Thyroid gland (tissue), 7 donors: ENCODE results near the gene CHODL.

DNA sequence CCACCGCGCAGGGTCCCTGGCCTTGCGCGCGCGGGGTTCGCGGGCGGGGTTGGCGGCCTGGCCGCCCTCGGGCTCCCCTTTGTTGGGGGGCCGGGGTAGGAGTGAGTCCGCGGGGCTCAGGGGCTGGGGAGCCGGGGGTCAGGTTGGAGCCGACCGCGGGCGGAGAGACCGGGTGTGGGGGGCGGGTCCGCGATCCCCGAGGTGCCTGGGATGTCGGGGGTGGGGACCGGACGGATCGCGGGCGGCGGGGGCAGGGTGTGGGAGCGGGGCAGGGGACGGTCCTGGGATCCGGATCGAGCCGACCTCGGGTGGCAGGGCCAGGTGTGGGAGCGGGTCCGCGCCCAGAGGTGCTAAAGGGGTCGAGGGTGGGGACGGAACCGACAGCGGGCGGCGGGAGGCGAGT, 4410.0 kb upstream of the TPTE start:
- PRO-cap, 2 experiments: no peak in any of the 2 experiments
- RAMPAGE, long total RNA, 5 experiments: no peak in any of the 5 experiments

- PRO-cap, 2 experiments: no peak in any of the 2 experiments
- RAMPAGE, long total RNA, 5 experiments: no peak in any of the 5 experiments
Measured at GRCh38 chr21:9042836-9043559, 1478.4 kb upstream of the TPTE start.

DNA sequence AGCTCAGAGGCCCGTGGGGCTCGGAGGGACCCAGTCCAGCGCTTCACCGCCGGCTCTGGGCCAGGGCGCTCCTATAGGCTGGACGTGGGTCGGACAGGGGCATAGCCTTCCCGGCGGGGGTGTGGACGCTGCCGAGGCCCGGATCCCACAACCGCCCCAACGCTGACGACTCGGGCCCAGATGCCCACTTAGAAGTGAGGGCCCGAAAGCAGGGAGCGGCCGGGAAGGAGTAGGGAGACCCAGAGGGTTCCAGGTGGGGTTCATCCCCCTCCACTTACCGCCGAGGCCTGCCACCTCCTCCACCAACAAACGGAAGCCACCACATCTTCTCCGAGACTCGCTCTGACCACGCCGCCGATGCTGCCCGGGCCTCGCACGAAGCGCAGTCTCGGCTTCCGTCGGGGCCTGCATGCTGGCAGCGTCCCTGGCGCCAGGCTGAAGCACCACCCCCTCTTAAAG, 179.0 kb upstream of the TPTE start:
- PRO-cap, 2 experiments: no peak in any of the 2 experiments
- RAMPAGE, long total RNA, 5 experiments: no peak in any of the 5 experiments

DNA sequence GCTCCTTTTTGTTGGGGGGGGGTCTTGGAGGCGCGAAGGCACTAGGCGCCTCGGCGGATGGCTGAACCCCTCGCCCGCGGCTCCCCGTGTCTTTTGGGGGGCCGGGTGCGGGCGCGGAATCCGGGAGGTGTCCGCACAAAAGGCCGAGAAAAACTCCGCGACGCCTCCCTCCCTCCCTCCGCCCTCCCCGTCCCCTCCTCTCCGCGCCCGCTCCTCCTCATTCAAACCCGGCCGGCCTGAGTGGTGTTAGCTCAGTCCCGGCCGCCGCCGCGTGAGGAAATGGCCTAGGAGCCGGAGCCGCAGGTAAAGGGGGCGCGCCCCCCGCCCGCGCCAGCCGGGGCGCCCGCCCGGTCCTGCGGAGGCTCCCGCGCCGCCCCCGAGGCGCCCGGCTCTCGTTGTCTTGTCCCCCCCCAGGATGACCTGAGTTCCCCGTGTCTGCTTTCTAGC, 382 bp downstream of the TPTE start:
- PRO-cap, 2 experiments: peak in 1 of 2 experiments; most common plus-strand start position 248 of the sequence (in 1)
- RAMPAGE, long total RNA, 5 experiments: no peak in any of the 5 experiments

DNA sequence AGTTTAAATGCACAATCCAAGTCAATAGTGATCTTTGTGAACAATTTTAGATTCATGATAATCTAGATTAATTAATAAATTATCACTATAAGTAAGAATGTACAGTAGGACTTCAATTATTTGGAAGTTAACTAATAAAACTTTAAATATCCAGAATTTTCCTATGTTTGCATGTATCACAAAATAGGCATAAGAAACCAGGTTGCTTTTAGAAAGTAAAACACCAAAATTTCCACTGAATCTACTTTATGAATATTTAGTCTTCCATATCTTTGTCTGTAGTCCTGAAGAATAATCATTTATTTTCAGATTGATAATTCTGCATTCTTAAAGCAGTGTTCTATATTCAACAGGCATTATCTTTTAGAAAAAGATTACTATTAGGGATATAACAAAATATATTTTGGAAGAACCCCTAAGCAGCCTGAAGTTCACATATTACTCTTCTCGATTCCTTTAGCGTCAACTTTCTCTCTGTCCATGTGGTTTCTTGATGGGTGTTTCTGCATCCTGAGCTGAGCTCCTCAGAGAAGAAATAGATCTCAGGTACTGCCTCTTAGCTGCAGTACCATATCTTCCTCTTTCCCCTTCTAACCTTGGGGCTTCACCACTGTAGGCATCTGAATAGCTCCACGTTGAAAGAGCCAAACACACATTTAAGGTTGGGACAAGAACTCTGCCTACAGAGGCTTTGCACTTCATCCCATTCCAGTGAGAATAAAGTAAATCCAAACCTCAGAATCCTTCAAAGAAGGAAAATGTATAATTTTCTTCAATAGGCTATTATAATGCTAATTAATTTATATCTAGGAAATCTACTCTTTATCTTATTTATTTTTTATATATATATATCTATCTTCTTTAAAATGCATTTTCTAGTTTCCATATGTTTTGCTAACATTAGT, 59.4 kb downstream of the SAMSN1 start:
- PRO-cap, 2 experiments: no peak in any of the 2 experiments
- RAMPAGE, long total RNA, 5 experiments: no peak in any of the 5 experiments

DNA sequence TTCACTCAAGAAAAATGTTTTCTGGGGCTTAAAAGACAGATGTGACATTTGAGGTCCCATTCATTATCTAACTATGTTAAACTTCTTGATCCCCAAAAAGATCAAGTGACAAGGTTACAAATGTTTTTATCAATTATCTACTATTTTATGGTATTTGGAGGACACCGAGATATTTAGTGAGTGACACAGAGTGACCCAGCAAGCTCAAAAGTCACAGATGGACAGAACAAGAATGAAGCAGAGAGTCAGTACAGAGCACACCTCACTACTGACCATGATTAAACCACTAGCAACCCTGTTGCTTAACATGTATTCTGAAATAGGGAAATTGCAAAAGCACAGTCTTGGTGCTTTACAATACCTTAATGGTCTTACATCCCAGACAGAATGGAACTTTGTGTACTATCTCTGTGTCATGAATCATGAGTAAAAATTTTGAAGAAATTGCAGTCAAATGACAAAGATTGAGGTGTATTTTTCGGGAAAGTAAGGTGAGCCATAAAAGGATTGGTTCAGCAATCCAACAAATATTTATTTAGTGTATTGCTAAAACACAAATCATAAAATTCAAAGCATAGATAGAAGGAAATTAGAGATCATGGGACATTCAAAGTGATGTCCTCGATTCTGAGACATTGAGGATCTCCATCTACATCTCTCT, 2.6 kb upstream of the SAMSN1 start:
- PRO-cap, 2 experiments: no peak in any of the 2 experiments
- RAMPAGE, long total RNA, 5 experiments: no peak in any of the 5 experiments

DNA sequence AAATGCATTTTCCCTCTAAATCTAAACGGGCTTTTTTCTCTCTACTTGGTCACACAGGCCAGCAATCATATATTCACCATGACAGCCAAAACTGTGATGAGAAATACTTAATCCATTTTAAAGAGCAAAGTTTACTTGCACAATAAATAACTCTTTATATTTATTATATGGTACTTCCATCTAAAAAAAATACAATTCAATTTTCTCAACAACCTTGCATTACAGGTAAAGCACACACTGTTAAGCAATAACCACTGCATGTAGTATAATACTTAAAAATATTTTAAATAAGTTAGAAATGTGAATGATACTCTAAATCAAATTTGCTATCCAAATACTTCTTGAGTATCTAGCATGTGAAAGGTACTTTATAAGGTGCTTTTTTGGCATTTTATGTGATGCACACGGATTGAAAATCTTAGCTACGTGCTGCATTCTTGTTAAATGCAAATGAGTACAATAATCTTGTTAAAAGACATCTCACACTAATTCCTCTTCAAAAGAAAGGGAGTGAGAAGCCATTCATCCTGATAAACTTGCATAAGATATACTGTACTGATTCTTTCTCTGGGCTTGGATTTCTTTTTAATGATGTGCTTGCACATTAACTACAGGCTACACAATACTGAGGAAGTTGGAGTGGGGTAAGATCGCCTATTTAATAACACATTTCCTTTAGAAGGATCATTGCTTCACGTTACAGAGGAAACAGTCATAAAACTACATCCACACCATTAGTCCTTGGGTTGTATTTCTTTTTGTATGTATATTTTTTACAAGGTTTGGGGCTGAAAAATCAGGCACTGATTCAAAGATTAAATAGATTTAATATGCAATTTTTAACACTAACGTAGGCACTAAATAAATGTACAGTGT, 36.8 kb downstream of the NRIP1 start:
- PRO-cap, 2 experiments: no peak in any of the 2 experiments
- RAMPAGE, long total RNA, 5 experiments: no peak in any of the 5 experiments

DNA sequence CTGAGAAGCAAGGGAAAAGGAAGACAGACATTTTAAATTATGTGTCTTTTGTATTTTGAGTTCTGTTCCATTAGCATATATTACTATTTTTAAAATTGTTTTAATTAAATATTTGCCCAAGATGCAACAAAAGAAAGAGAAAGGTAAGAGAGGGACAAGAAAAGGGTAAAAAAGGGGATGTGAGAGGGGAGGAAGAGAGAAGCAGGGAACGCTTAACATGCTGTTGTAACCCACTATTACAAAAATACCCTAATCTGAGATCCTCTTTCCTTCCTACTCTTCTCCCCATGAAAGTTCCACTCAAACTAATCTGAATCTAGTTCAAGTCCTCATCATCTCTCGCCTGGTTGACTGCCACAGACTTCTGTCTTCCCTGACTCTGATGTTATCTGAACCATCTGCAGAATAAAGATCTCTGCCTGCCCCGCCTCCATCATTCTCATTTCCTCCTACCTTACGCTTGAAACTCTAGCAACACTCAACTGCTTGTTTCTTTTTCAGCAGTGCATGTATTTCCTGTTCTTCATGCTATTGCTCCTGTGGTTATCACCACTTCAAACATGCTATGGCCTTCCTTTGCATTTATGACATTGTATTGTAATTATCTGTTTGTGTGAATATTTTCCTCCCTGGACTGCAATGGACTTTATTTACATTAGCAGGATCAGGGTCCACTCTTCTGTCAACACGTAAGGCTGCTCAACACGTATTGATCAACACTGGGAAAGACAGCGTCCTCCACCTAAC, 215.7 kb upstream of the USP25 start:
- PRO-cap, 2 experiments: peak in 1 of 2 experiments; most common minus-strand start position 381 of the sequence (in 1)
- RAMPAGE, long total RNA, 5 experiments: no peak in any of the 5 experiments

DNA sequence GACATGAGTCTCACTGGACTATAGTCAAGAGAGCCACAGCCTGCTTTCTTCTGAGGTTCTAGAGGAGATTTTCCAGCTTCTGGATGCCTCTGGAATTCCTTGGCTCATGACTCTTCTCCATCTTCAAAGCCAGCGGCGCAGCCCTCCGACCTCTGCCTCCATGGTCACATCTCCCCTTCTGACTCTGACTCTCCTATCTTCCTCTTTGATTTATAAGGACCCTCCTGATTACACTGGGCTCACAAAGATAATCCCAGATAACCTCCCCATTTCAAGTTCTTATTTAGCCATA, 86.8 kb upstream of the USP25 start:
- PRO-cap, 2 experiments: no peak in any of the 2 experiments
- RAMPAGE, long total RNA, 5 experiments: no peak in any of the 5 experiments

DNA sequence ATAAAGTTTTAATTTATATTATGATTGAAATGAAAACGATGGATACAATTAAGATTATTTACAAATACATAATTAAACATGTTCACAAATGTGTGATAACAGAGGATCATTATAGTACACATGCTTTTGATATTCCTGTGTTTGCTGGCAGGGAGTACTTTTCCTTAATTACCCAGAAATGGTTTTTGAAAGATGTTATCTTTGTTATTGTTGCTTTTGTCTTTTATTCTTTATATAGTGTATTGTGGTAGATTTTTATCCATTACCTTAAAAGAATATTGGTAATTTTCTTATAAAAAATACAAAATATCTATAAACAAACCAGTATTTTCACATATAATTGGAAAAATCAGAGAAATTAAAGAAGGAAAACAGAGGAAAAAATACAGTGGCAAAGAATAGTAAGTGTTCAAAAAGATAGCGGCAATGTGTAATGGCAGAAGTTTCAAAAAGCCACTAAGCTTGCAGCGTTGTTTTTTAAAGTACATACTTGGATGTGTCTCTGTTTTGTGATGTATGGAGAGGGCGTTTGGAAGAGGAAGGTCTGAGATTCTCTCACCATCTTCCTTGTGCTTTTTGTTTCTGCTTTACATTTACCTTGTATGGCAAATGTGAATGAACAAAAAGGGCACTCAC, 75.8 kb downstream of the USP25 start:
- PRO-cap, 2 experiments: no peak in any of the 2 experiments
- RAMPAGE, long total RNA, 5 experiments: no peak in any of the 5 experiments

- PRO-cap, 2 experiments: no peak in any of the 2 experiments
- RAMPAGE, long total RNA, 5 experiments: no peak in any of the 5 experiments
Measured at GRCh38 chr21:15885532-15886038, 155.8 kb downstream of the USP25 start.

DNA sequence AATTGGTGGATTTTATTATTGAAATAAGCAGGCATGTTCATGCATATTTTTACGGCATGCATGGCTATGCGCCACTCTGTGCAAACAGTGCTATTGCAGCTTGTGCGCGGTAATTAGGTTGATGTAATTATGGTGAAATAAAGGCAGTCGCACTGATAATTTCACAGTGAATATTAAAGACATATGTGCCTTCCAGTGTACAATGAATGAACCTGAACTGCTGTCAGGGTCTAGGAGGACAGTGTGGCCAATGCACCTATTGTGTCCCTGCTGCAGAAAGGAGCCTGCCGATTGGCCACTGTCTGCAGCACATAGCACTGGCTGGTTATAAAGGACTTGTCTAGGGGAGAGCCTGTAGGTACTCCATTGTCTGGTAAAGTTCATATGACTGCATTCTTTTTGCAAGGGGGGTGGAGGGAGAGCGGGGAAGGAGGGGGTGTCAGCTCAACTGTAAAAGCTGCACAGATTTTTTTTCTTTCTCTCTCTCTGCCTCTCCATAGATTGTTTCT, 340.5 kb downstream of the USP25 start:
- PRO-cap, 2 experiments: no peak in any of the 2 experiments
- RAMPAGE, long total RNA, 5 experiments: no peak in any of the 5 experiments

- PRO-cap, 2 experiments: no peak in any of the 2 experiments
- RAMPAGE, long total RNA, 5 experiments: no peak in any of the 5 experiments
Measured at GRCh38 chr21:16394344-16394933, 664.7 kb downstream of the USP25 start.

DNA sequence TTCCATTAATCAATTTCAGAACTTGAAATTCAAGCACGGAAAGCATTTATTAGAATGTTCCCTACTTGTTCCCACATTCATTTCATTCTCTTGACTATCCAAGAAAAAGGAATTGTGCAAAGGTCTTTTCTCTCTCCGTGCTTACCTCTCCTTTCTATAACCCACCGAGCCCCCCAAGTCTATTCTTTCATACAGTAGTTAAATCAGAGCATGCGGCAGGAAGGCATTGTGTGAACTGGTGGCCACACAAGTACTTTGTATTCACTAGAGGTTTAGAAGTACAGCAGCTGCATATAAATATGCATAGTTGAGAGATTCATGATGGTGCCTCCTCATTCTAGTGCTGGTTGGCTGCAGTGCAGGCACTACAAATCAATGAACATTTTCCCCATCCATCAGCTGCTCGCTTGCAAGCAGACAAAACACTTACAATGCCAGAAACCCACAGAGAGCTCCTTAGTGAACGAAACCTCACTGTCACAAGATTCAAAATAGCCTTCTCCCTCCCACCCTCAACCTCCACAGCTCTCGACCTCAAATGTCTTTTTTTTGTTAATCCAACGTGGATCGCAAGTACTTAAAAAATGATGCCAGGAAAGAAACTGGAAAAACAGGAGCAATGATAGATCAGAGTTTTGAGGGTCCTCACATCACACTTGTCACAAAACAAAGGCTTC, 726.2 kb downstream of the USP25 start:
- PRO-cap, 2 experiments: no peak in any of the 2 experiments
- RAMPAGE, long total RNA, 5 experiments: no peak in any of the 5 experiments

GRCh38 chr21:16538956-16539203, 809.1 kb downstream of the USP25 start:
- PRO-cap, 2 experiments: no peak in any of the 2 experiments
- RAMPAGE, long total RNA, 5 experiments: no peak in any of the 5 experiments

- PRO-cap, 2 experiments: no peak in any of the 2 experiments
- RAMPAGE, long total RNA, 5 experiments: no peak in any of the 5 experiments
Measured at GRCh38 chr21:17441384-17441919, 71.4 kb upstream of the CXADR start.

DNA sequence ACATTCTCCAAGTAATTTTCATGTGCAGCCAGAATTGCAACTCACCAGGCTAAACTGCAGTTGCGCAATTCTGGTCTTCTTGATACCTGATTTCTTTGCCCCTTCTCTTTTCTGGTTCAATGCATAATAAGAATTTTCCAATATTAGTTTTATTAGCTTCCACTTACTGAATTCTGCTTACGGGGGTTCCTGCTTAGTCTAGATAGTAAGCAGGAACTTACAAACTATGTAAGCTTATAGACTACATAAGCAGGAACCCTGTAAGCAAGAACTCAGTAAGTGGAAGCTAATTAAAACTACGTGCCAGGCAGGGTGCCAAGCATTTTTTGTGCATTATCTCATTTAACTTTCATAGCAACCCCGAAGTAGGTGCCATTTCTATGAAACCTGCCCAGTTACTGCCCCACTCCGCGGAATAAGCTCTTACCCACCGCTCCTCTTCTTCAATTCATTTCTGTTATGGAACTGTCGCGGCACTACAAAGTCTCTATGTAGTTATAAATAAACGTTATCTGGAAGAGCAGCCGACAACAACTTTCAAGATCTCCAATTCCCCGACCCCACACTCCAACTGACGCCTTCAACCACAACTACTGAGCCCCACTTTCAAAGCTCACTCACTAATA, 1.0 kb upstream of the CXADR start:
- PRO-cap, 2 experiments: peak in 2 of 2 experiments; most common plus-strand start position 394 of the sequence (in 1)
- RAMPAGE, long total RNA, 5 experiments: no peak in any of the 5 experiments

- PRO-cap, 2 experiments: no peak in any of the 2 experiments
- RAMPAGE, long total RNA, 5 experiments: no peak in any of the 5 experiments
Measured at GRCh38 chr21:17522781-17523102, 9.9 kb downstream of the CXADR start.

GRCh38 chr21:17789140-17789602, 30.0 kb downstream of the C21orf91 start:
- PRO-cap, 2 experiments: no peak in any of the 2 experiments
- RAMPAGE, long total RNA, 5 experiments: no peak in any of the 5 experiments

DNA sequence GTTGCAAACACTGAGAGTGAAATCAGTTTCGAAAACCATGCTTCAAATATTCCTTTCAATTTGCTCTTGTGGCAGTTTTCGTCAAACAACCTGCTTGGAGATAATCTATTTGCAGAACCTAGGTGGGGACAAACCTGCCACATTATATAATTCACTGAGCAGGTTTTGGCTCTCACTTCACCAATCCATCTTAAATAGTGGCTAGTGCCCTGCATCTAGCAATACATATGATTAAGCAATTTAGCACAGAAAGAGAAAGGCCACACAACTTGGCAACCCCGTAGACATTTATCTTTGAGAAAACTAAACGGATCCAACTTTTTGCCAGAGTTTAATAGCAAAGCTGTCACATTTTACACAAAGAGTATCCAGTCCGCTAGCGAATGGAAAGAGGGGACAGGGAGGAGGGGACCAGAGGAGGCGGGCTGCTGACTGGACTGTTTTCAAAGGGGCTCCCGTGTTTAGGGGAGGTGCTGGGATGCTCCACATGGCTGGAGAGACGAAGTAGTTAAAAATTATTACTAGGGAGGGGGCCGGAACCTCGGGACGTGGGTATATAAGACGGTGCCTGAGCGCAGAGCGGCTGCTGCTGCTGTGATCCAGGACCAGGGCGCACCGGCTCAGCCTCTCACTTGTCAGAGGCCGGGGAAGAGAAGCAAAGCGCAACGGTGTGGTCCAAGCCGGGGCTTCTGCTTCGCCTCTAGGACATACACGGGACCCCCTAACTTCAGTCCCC, at the start of gene CHODL:
Gene CHODL (plus strand): TSS at position 586 of the 736 bp plus-strand sequence.
- PRO-cap, 2 experiments: peak in 2 of 2 experiments; most common plus-strand start position 586 of the sequence (in 2)
- RAMPAGE, long total RNA, 5 experiments: start-site peak on the plus strand in 1 of 5 experiments, centred at position 584 of the sequence, 6 reads per replicate